ENCODE results near the genes MFSD14A, RTCA, EXTL2, AMY1C and PRMT6.

GRCh38 chr1:100037851-100038228 lies at the start of gene MFSD14A:
MFSD14A (plus strand) TSS chr1:100038095.
- RRBS, 2 experiments = 2% methylated on average over 10 of the region's 43 CpGs

- RRBS, 2 experiments = no CpG with 5 or more reads among the region's 10 CpGs
Observed at GRCh38 chr1:100085328-100086647, 46.9 kb downstream of the SASS6 start.

DNA sequence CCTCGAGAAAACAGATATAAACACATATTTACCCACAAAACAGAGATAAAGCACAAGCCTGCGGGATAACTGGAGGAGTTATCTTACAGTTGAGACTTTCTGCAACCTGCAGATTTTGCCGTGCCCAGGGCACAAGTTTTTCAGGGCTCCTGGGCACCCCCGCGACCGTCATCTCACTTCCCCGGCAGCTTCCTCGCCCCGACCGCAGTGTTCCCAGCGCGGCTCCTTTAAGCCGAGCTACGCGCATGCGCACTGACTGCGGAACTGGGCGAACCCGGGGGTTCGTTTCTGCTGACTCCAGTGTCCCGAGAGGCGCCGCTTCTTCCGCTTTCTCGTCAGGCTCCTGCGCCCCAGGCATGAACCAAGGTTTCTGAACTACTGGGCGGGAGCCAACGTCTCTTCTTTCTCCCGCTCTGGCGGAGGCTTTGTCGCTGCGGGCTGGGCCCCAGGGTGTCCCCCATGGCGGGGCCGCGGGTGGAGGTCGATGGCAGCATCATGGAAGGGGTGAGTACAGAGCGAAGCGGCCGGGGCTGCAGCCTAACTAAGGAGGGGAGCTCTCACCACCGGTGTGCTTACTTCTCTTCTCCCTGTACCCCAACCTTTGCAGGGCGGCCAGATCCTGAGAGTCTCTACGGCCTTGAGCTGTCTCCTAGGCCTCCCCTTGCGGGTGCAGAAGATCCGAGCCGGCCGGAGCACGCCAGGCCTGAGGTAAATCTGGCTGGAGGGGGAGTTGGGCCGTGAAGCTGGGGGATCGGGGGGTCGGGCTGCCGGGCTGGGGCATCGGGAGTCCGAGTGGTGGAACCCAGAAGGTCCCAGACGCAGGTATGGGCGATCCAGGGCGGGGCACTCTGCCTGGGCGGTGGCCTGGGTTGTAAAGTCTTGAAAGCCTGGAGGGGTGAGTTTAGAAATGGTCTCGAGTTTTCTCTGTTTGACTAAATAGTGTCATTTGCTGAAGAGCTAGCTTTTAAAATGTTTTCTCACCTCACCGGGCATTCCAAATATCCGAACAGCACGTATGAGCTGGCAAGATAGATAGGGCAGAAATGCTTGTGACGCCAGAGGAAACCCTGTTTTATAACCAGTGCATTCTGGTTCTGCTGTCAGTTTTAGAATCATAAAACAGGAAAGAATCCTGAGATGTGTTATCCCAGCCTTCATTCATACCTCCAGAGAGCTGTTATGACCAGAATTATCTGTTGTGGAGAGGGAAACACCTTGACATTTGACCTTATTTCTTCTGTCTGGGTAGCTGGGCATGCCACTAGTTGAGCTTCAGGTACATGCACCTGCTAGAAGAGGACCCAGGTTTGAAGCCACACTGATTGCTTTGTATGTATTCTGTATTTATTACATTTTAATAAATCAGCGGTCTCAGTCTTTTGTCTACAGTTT lies at the start of gene RTCA:
Gene RTCA (plus strand): TSS at position 300 of the 1,392 bp plus-strand sequence.
- RRBS, 2 experiments = under 1 to 1% methylated on average over 16 of the region's 63 CpGs

DNA sequence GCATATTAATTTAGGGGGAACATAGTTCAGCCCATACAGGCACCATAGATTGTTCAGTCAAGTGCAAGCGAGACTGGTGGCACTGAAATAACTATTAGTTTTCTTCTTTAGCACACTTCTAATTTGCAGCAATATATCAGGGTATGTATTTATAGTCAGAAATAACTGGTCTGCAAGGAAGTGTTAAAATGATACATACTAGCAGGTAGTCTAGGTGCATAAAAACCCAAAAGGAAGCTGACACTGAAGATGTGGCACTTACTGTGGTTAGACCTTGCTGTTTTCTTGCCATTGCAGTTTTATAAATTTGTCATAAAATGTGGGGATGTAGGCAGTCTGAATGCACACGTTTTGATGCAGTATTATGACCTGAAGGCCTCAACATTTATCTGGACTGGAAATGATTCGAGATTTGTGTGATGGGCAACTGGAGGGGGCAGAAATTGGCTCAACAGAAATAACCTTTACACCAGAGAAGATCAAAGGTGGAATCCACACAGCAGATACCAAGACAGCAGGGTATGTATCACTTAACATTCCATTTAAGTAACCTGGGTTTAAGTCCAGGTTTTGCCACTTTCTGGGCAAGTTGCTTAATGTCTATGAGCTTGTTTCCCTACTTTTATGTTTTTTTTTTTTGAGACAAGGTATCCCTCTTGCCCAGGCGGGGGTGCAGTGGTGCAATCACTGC lies 1.9 kb downstream of the RTCA start:
- RRBS, 2 experiments = no CpG with 5 or more reads among the region's 4 CpGs

GRCh38 chr1:100270435-100270946 lies 4.5 kb downstream of the RTCA start:
- RRBS, 2 experiments = no CpG with 5 or more reads among the region's 2 CpGs

GRCh38 chr1:100412879-100413590 lies 60.7 kb downstream of the CDC14A start:
- RRBS, 2 experiments = no CpG with 5 or more reads among the region's 7 CpGs

GRCh38 chr1:100460973-100461680 lies 76.8 kb upstream of the GPR88 start:
- RRBS, 2 experiments = no CpG with 5 or more reads among the region's 4 CpGs

GRCh38 chr1:100658125-100658439 lies 61.5 kb upstream of the VCAM1 start:
- RRBS, 2 experiments = no CpG with 5 or more reads among the region's 4 CpGs

DNA sequence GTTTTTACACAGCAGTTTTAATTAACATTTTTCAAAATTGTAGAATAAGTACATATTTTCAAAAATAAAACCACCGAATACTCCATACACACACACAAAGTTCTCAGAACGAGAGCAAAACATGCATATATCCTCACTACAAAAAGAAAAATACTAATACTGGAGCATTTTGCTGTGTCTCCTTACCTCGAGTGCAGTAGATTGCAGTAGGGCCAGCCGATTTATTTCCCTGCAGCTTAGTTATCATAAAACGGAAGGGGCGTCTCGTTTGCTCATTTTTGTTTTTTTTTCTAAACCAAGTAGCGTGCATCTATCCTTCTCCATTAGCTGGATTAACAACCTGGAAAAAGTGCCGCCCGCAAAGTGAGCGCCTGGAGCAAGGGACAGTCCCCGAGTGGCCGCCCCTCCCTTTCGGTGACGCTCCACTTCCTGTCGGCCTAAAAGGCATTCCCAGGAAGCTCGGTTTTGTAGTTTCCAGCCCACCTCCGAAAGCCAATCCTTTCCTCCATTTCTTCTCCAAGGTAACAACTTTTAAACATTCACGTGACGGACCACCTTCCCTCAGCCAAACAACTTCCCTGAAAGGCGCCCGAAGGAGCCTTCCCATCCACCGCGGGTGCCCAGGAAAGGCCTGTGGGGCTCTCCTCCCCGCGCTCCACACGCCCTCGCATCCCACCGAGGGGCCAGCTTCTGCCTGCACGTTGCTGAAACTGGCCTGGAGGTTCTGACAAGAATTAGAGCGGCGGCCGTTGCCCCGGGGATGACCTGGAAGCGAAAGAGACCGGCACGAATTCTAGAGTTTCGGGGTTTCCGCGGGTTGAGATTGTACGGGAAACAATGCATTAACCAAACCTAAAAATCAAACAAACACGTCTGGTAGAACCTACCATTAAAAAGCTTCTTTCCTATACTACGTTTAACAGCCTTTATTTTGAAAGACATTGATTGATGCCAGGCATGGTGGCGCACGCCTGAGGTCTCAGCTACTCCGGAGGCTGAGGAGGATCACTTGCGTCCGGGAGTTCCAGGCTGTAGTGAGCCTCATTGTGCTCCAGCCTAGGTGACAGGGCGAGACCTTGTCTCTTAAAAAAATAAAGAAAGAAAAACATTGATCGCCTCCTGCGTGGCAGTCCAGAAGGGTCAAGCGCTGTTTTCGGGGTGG lies at the start of gene EXTL2:
Gene EXTL2 (minus strand): TSS at position 396 of the 1,162 bp plus-strand sequence.
- RRBS, 2 experiments = no CpG with 5 or more reads among the region's 53 CpGs

GRCh38 chr1:100924641-100925820 lies 29.1 kb downstream of the SLC30A7 start:
- RRBS, 2 experiments = no CpG with 5 or more reads among the region's 3 CpGs

GRCh38 chr1:100950620-100951197 lies 54.8 kb downstream of the SLC30A7 start:
- RRBS, 2 experiments = no CpG with 5 or more reads among the region's 5 CpGs

DNA sequence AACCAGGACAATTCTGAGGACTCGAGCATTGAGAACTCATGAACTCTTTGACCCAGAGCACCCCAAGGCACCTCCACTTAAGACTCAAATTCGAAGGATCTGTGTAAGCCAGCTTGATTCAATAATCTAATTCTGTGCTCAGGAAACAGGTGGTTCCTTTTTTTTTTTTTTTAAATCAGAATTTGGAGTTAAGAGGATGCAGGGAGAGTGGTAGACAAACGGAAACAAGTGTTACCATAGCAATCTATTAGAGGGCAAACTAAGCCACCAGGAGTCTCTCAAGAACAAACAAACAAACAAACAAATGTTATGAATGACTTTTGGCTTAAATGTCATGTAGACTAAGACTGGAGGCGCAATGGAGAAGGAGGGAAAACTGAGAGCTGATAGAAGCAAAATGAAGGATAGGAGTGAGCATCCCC lies 53.8 kb upstream of the DPH5 start:
- RRBS, 2 experiments = no CpG with 5 or more reads among the region's 4 CpGs

- RRBS, 2 experiments = no CpG with 5 or more reads among the region's 6 CpGs
Observed at GRCh38 chr1:101162946-101163702, 73.7 kb upstream of the S1PR1 start.

GRCh38 chr1:101193549-101194112 lies 43.2 kb upstream of the S1PR1 start:
- RRBS, 2 experiments = no CpG with 5 or more reads among the region's 4 CpGs

GRCh38 chr1:103250372-103250962 lies 142.1 kb upstream of the COL11A1 start:
- RRBS, 2 experiments = no CpG with 5 or more reads among the region's 4 CpGs

DNA sequence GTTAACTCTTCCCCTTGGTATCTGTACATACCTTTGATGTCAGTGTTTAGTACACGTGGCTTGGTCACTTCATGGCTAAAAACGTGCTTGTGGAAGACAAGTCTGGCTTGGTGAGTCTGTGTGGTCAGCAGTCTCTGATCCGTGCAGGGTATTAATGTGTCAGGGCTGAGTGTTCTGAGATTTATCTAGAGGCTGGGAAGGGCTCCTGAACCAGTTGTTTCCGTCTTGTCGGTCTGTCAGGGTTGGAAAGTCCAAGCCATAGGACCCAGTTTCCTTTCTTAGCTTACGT lies at the start of gene AMY1C:
Gene AMY1C (plus strand): TSS at position 184 of the 289 bp plus-strand sequence.
- RRBS, 2 experiments = no CpG with 5 or more reads among the region's 6 CpGs

GRCh38 chr1:104407731-104408053 lies 658.0 kb downstream of the AMY1C start:
- RRBS, 2 experiments = no CpG with 5 or more reads among the region's 6 CpGs

DNA sequence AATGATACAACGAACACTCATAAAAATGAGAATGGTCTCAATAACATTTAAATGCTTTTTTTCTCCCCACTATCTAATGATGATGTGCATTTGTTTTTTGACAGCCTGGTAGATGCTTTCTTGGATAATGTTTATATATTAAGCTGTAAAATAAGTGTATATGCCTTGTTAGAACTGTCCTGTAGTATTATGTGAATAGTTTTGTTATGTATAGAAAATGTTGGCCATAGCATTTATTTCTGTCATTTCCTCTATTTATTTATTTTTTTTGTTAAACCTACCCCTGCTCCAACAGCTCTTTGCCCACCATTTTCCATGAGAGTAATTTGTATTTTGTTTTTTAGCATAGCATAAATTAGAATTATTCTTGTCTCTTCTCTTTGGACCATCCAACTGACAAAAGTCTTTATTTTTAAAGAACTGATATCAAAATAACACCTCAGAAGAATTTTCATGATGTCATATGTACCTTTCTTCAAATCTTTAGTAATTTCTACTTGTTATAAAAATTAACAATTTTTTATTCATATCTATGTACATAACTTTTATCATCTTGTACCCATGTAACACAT lies 663.1 kb downstream of the AMY1C start:
- RRBS, 2 experiments = no CpG with 5 or more reads among the region's 1 CpG

GRCh38 chr1:104932397-104933340 lies 1183.0 kb downstream of the AMY1C start:
- RRBS, 2 experiments = no CpG with 5 or more reads among the region's 14 CpGs

DNA sequence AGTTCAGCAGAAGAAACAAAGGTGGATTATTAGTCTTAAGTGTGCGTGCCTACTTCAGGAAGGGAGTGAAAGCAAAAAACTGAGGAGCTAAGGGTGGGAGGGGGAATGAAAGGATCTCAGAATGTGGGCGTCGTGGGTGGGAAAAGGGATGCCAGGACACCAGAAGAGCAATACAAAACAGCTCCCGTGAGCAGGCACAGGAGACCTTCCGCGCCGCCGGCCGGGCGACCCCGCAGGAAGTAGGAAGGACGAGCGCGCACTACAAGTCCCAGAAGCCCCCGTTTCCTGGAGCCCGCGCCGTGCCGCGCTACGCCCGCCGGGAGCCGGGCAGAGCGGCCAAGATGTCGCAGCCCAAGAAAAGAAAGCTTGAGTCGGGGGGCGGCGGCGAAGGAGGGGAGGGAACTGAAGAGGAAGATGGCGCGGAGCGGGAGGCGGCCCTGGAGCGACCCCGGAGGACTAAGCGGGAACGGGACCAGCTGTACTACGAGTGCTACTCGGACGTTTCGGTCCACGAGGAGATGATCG lies at the start of gene PRMT6:
Gene PRMT6 (plus strand): TSS at position 300 of the 525 bp plus-strand sequence.
- RRBS, 2 experiments = 1 to 2% methylated on average over 6 to 14 of the region's 44 CpGs